Epidermal melanocyte (primary cell): ENCODE data around the genes MRPS16, USP54, AGAP5 and ADK.

DNA sequence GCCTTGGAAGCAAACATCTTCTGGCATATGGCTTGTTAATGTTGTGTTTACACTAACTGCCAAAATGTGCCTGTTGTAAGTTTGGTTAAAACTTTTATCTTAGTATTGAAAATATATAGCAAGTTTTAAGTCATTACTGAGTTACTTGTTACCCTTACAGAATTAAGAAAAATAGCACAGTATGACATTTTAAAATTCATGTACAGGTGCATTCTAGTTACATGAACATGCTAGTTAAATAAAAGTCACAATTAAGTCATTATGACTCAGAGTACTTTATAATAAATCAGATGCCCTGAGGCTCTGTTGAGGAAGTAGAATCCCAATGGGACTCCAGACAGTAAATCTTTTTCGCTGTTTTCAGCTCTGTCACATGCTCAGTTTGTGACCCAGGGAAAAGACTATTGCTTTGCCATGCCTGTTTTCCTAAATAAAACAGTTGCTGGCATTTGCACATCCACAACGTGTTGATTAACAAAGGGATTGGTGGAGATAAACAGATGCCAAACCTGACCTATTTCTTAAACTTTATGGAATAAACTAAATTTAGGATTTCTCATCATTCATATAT lies 21.0 kb downstream of the NUDT13 start:
- RRBS: no CpG with 5 or more reads among the region's 2 CpGs

DNA sequence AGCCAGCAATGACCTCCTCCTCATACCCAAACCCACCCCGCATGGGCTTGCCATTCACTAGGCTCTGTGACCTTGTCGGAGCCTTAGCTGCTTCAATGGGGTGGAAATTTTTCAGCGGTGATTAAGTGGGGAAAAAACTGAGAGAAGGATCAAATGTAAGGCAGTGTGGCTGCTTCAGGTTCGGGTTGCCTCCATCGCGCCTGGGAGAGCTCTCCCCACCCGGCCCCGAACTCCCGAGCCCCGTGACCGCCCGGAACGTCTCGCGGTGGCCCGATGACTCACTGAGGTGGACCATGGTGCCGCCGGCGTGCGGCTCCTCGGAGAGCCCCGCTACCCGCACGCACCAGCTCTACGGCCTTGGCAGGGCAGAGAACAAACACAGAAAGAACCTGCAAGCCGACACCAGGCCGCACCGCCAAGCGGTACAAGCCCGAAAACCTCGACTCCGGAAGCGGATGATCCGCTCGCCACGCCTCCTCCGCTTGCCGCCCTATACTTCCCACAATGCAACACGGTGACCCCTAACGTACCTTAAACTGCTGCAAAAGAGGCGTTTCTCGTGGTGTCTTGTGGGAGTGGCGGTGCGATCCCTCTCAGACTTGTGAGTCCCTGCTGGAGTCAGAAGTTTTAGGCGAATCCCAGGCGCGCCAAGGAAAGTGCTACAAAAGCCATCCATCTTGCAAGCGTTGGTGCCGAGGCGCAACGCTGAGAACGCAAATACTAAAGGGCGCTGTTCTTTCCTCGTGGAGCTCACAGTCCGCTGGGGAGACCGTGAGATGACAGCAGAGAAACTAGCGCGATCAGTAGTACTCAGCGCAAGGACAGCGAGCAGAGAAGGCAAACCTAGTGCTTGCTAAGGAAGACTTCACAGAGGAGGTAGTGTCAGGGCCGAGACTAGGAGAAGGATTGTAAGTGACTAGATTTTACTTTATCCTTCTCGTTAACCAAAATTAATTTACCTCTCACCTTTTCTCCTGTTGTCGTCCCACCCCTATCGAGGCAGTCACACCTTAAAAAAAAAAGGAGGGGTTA lies at the start of gene MRPS16:
Gene MRPS16, minus strand, starts transcription at position 457 of the 1,032 bp plus-strand sequence.
- RRBS: 5% methylated on average over 7 of the region's 64 CpGs

DNA sequence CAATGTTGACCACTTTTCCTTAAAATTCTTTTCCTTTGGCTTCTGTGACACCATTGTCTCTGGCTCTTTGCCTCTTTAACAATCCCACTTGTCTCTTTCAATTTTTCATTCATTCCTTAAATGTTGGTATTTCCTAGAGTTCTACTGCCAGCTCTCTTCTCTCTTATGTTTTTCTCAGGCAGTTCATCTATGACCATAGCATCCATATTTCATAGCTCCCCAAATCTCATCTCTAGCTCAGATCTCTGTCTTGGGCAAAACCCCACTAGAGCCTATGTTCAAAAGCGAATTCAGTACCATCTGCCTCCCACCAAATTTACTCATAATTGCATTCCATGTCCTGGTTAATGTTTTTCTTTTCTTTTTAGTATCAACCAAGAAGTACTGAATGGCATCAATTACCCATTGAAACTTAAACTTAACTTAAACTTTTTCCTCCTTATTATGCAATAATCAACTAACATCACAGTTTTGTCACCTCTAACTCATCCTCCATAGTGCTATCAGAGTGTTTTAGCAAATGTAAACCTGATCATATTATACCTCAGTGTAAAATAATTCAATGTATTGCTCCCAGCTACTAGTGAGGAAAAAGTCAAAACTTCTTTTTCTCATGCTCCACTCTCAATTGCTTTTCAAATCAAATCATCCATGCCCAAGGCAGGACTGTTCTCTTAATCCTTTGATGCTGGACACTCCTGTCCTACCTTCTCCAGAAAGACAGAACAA lies 43.4 kb upstream of the MRPS16 start:
- RRBS: no CpG with 5 or more reads among the region's 1 CpG

GRCh38 chr10:73471331-73471645 lies 24.5 kb downstream of the PPP3CB start:
- RRBS: no CpG with 5 or more reads among the region's 2 CpGs

- RRBS: no CpG with 5 or more reads among the region's 6 CpGs
These were observed 33.8 kb upstream of the PPP3CB start for GRCh38 chr10:73529600-73530076.

- RRBS: no CpG with 5 or more reads among the region's 2 CpGs
These were observed 37.9 kb downstream of the USP54 start for GRCh38 chr10:73553129-73553763.

DNA sequence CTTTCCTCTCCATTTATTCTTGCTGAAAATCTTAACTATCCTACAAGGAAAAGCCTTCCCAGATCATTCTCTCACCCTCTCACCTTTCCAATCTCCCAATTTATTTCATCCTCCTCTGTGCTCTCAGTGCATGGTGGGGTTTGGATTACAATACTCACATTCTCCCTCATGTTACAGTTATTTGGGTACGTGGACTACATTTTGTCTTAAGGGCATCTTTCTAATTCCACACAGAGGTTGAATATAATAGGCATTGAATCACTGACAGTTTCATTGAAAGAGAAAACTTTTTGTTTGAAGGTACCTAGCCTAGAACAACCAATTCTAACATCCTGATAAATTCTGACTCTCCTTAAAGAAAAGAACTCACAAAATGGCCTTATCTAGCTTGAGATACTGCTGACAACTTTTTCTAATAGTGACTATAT lies 4.9 kb downstream of the USP54 start:
- RRBS: no CpG with 5 or more reads among the region's 1 CpG

DNA sequence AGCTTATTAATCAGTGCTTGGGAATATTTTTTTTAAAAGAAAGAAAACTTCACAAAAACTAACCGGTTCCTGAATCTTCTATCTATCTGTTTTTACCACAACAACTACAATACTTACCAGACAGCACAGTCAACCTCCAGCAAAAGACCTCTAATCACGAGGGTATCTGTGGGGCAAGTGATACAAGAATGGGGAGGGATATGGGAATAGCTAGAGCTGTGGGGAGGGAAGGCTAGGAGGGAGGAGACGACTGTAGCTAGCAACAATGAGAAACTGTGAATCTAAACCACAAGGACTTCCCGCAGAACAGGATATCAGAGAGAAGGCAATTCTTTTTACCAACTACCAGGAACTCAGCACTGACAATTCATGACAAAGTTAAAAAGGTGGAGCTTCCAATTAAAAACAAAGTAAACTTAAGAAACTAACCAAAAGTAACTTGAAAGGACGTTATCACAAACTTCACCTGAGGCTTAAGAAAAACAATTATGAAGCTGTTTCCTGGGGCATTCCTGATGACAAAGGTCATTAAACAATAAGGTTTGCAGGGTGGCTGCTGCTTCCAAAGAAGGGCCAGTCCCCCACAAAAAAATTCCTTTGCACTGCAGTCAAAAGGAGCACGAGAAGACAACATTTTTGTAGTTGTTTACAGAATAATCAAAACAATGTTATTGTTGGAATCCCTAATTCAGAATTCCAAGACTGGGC lies at the start of gene USP54:
Gene USP54, minus strand, starts transcription at position 182 of the 708 bp plus-strand sequence.
- RRBS: no CpG with 5 or more reads among the region's 6 CpGs

DNA sequence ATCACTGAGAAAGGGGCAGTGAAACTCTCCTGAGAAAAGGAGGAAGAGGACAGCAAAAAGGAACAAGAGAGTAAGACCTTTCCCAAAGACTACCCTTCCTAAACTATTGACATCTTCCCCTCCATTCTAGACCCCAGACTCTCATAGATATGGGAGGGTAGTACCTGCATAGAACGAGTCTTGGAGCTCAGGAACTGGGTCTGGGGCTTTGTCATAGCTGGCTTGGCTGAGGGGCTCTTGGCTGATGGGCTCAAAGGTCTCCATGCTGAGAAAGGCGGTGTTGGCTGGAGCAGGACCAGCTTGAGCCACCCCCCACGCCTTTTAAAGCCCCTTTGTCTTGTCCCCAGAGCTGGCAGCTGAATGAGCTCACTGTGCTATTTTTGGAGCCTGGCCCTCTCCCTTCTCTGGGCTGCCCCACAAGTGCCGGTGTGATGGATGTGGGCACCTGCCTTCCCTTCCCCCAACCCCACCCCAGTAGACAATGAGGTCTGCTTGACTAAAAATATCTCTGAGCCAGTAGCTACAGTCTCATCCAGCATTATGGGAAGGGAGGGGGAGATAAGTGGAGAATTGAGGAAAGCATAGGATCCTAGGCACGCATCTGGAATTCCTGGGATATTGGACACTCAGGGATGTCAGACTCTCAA lies 5.0 kb downstream of the SYNPO2L start:
- RRBS: no CpG with 5 or more reads among the region's 5 CpGs

DNA sequence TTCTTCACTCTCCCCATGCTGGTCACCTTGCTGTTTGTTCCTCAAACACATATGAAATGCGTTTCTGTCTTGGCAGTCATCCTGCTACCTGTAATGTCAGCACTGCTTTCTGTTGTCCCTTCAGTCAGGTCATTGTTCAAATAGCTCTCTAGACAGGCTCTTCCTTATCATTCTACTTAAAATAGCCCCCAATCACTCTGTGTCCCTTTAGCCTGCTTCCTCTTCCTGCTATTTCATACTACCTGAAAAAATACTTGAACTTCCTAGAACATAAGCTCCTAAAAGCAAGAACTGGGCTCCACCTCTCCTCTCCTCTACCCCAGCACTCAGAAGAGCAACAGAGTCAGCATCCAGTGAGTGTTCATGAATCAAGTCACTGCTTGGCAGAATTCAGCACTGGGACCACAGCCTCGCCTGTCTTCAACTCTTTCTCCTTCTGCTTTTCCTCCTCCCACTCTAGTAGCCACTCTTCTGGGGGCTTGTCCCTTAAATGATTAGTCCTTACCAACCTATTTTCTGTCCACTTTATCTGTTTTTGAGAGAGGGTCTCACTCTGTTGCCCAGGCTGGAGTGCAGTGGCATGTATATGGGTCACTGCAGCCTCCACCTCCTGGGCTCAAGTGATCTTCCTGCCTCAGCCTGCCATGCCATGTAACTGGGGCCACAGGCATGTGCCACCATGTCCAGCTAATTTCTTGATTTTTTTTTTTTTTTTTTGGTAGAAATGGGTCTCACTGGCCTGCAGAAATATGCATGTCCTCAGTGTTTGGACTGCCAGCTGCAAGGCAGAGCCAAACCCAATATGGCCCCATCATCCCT lies 15.7 kb upstream of the SYNPO2L start:
- RRBS: no CpG with 5 or more reads among the region's 2 CpGs

DNA sequence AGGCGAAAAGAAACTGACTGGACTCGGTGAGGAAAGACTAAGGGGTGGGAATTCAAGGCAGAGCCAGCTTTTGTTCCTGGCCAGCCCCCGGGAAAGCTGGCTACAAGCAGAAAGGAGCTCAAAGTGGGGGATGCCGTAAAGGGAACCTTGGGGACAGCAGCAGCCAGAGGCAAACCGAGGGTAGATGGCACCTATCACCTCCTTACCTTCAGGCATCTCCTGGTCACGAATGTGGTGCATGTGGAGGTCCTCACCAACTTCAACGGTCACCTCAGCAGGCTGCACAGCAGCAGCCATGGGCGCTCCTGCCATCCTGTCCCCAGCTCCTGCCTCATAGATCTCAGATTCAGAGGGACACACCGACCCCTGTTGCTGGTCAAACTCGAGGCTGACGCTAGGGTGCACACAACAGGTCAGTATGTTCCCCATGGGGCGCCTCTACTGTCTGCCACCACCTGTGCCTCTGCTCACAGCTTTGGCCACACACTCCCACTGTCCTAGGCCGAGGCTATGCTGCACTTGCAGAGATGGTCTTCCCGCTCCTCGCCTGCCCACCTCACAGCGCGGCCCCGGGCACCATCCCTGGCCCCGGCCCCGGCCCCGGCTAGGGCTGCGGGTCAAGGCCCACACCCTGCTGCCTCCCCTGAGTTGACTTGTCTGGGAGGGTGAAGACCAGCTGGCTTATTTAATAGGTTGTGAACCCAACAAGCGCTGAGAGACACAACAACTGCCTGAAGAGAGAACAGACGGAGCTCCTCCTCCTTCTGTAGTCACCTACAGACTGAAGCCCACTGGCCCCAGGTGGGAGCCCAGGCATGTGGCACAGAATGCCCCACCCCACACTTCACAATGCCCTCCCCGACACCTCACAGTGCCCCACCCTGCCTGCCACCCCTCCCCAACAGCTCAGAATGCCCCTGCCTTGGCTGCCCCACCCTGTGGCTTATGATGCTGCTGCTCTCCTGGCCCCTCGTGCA lies at the start of gene AGAP5:
Gene AGAP5, minus strand, starts transcription at position 783 of the 977 bp plus-strand sequence.
- RRBS: no CpG with 5 or more reads among the region's 26 CpGs

GRCh38 chr10:73729634-73730971 lies 14.1 kb upstream of the SEC24C start:
- RRBS: 1% methylated on average over 8 of the region's 68 CpGs

DNA sequence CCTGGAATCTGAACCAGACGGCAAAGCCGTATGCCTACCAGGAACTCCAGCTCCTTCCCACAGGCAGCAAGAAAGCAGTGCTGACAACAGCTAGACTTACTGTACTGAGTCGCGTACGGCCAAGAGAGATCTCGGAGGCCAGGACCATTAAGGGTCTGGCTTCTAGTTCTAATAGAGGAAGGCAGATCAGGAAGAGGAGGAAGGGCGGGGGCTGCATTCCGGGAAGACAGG lies 25.7 kb downstream of the CAMK2G start:
- RRBS: no CpG with 5 or more reads among the region's 8 CpGs

DNA sequence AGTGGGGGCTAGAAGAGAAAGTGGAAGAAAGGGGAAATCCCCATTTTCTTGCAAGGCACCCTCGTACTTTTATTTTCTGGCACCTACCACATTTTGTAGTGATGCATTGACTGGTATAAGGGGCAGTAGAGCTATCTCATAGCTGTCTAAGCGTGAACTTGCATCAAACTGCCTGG lies 810 bp upstream of the CAMK2G start:
- RRBS: no CpG with 5 or more reads among the region's 2 CpGs

DNA sequence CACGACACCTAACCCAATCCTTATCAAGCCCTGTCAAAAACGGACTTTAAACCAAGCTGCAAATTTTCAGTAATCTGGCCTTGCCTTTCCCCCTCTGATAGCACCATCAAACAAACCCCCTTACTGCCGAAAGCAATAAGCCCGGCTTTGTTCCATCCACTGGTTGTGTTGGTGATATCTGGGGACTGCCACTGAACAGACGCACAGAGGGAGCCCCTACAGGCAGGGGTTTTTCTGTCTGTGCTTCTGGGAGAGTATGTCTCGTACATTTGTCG lies 580 bp upstream of the PLAU start:
- RRBS: no CpG with 5 or more reads among the region's 7 CpGs

DNA sequence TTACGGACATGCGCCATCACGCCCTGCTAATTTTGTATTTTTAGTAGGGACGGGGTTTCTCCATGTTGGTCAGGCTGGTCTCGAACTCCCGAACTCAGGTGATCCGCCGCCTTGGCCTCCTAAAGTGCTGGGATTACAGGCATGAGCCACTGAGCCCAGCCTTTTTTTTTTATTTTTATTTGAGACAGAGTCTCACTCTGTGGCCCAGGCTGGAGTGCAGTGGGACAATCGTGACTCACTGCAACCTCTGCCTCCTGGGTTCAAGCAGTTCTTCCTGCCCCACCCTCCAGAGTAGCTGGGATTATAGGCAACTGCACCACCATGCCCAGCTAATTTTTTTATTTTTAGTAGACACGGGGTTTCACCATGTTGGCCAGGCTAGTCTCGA lies 32.7 kb upstream of the VCL start:
- RRBS: no CpG with 5 or more reads among the region's 11 CpGs

DNA sequence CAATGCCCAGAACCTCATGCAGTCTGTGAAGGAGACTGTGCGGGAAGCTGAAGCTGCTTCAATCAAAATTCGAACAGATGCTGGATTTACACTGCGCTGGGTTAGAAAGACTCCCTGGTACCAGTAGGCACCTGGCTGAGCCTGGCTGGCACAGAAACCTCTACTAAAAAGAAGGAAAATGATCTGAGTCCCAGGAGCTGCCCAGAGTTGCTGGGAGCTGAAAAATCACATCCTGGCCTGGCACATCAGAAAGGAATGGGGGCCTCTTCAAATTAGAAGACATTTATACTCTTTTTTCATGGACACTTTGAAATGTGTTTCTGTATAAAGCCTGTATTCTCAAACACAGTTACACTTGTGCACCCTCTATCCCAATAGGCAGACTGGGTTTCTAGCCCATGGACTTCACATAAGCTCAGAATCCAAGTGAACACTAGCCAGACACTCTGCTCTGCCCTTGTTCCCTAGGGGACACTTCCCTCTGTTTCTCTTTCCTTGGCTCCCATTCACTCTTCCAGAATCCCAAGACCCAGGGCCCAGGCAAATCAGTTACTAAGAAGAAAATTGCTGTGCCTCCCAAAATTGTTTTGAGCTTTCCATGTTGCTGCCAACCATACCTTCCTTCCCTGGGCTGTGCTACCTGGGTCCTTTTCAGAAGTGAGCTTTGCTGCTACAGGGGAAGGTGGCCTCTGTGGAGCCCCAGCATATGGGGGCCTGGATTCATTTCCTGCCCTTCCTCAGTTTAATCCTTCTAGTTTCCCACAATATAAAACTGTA lies 32.4 kb downstream of the AP3M1 start:
- RRBS: no CpG with 5 or more reads among the region's 3 CpGs

DNA sequence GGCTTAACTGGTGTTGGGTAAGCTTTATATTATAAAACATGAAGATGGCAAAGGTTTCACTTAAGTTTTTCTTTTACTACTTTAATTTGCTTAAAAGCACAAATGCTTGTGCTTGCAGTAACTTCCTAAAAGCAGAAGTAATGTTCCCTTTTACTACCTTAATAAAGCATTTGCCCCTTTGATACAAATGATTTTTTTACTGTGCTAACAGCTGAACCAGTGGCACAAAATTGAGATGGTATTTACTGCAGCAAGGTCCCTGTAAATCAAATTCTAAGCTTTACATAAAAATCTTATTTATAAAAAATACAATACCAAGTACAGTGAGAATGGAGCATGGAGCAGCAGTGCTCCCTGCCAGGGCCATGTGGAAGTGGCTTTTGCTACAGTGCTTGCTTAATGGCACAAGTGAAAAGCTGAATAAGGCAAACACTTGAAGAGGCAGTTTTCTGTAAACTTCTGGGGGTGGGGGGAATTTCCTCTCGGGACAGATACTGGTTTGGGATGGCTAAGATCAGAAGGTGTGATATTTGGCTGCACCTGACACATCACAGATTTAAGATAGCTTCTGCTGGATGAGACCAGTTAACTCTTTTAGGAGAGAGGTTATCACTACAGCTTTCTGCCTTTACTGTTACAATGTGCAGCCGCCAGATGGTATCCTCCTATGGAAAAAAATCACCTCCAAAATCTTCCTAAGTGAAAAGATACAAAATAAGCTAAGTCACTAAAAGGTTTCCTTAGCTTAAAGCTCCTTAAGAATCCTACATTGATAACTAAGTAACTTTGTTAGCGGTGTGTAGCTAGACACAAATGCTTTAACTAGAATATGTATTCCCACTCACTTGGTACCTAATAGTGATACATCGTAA lies 27.5 kb downstream of the AP3M1 start:
- RRBS: no CpG with 5 or more reads among the region's 4 CpGs

- RRBS: 5% methylated on average over 11 of the region's 53 CpGs
These were observed at the start of gene ADK for GRCh38 chr10:74151128-74152352. ADK (plus strand) TSS chr10:74151221.